SUDHL5 (cell line): Measurements from ENCODE around the gene F11.

DNA sequence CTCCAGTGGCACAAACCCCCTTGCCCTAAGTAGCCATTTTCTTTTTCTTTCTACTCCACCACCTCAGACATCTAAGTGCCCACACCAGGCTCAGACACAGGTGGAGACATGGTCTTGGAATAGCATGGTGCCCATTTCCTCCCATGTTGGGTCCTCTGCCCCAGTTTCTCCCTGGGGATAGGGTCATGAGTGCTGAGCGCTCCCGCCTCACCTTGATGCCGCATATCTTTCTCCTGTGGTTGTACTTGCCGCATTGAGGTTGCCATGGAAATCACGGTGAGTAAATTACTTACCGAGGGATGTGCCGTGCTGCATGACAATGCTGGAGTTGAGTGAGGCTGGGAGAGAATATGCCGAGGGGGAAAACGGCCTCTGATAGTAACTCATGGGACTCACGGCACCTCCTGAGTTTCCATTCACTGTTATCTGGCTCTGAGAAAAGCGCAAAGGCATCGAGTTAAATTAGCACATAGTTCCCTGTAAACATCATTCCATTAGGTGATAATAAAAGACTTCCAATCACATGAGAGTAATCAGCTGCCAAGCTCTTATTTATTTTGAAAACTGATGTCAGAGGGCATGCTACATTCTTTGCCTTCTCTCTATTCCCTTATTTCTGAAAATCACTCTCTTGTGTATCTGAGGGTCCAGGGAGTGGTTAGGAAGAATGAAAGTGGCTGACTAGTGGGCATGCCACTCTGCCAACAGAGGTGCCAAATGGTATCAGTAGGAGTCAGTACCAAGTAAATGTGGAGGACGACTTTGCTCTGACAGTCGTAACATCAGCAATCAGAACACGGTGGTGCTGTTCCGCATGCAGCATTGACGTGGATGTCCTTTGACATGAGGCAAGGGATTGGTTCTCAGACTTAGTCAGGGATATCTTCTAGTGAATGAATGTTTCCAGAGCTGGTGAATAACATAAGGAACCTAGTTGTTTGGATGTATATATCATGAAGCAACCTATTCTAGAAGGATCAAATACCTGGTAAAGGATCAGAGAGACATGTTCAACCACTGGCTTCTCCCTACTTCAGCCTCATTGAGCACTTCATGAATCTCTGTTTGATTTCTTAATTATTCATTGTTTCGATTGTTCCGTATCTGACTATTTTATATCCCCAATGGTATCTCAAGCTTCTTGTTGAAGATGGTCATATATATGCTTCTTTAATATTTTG lies 126.9 kb upstream of the PDLIM3 start:
- PRO-cap = no peak

- PRO-cap = no peak
Observed at GRCh38 chr4:185713739-185714248, 98.2 kb downstream of the SORBS2 start.

GRCh38 chr4:185717339-185717655 lies 94.7 kb downstream of the SORBS2 start:
- PRO-cap = no peak

GRCh38 chr4:185747198-185747530 lies 64.8 kb downstream of the SORBS2 start:
- PRO-cap = no peak

- PRO-cap = no peak
Observed at GRCh38 chr4:185773131-185773918, 38.7 kb downstream of the SORBS2 start.

GRCh38 chr4:185830451-185831146 lies 18.6 kb upstream of the SORBS2 start:
- PRO-cap = no peak

DNA sequence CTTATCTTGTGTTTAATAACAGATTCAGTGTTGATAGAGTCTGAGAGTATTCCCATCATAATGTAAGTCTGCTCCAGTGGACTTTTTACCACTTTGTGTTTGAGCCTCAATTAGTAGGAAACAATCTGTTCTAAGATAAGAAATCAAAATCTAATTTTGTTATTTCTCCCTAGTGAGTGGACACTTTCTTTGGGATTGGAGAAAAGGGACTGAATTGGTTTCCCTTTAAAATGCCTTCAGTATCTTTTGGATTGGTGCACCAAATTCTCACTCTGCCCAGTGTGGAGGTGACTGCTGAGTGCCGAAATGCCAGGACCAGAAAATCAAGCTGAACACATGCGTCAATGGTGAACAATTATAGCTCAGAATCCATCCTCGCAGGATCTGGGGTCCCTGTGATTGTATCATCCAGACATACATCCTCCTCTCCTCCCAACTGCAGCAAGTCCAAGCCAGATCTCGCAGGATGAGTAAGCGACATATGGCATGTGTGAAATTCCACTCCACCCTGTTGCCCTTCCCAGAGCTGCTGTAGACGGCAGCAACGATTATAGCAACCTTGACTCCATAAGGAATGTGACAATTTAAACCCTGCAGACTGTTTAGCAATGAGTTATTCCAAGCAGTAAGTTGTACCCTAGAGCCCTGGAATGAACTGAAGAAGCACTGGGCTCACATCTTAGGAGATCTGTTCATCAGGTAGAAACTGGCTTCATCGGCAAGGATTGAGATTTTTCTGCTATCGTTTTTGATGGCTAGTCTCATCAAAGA lies 35.3 kb upstream of the SORBS2 start:
- PRO-cap = no peak

DNA sequence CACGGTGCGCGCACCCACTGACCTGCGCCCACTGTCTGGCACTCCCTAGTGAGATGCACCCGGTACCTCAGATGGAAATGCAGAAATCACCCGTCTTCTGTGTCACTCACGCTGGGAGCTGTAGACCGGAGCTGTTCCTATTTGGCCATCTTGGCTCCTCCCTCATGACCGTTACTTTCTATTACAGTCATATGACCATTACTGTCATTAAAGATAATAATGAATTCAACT lies 47.2 kb downstream of the TLR3 start:
- PRO-cap = no peak

GRCh38 chr4:186121254-186121995 lies 52.5 kb downstream of the TLR3 start:
- PRO-cap = no peak

- PRO-cap = no peak
Observed at GRCh38 chr4:186144392-186145261, 46.7 kb upstream of the CYP4V2 start.

DNA sequence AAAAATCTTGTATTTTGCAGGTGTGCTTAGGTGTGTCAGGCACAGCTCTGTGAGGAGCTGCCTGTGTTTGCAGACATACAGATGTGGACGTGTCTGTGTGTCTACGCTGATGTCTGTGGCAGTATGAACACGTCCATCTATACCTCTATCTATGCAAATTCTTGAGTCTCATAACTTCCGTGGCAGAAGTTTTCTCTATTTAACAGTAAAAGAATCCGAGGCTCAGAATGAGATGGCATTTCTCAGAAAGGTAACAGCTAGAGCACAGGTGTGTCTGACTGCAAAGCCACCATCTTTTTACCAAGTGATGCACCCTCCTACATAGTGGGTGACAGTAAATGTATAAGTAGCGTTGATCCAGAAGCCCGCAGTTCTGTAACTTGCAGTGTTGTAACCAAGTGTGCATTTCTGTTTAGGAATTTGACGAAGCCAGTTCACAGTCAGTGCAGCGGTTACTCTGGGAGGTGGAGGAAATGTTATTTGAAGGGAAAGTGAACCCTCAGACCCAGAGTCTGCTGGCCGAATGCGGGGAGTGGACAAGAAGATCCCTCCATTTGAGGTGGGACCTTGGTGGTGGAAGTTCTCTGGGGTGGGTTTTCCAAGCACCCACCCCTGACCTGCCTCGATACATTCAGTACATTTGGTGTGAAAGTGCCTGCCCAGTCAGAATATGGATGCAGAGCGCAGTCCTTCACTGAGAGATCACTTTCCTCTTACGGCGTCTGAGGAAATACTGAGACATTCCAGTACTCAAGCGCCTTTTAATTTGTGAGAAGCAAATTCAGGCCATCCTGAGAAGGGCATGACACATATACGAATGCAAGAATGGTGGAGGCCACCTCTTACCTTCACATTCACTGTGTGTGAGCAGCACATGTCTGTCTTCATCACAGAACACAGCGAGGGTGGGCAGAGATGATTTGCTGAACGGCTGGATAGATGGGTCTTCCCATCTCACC lies 39.6 kb upstream of the CYP4V2 start:
- PRO-cap = no peak

- PRO-cap = no peak
Observed at GRCh38 chr4:186259912-186260592, 5.9 kb upstream of the F11 start.

GRCh38 chr4:186265624-186266320 lies at the start of gene F11:
Gene F11, plus strand, starts transcription at chr4:186266189.
- PRO-cap = no peak

DNA sequence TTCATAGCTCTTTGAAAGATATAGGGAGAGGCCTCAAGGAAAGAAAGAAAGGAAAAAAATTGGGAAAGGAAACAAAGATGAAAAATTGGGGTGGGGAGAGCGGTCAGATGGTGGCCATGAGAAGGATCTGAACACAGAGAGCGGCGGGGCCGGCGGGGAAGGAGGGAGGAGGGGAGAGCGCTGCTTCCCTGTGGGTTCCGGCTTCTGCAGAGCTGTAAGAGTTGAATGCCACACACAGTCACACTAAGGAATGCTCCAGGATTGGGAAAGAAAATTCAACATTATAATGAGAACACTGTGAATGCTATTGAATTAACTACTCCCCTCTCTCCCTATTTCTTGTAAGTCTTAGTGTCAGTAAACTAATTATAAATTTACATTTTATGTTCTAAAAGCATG lies 728 bp downstream of the F11 start:
- PRO-cap = no peak

- PRO-cap = no peak
Observed at GRCh38 chr4:186616821-186617369, 61.5 kb upstream of the MTNR1A start.

- PRO-cap = no peak
Observed at GRCh38 chr4:186628024-186628479, 72.7 kb upstream of the MTNR1A start.

DNA sequence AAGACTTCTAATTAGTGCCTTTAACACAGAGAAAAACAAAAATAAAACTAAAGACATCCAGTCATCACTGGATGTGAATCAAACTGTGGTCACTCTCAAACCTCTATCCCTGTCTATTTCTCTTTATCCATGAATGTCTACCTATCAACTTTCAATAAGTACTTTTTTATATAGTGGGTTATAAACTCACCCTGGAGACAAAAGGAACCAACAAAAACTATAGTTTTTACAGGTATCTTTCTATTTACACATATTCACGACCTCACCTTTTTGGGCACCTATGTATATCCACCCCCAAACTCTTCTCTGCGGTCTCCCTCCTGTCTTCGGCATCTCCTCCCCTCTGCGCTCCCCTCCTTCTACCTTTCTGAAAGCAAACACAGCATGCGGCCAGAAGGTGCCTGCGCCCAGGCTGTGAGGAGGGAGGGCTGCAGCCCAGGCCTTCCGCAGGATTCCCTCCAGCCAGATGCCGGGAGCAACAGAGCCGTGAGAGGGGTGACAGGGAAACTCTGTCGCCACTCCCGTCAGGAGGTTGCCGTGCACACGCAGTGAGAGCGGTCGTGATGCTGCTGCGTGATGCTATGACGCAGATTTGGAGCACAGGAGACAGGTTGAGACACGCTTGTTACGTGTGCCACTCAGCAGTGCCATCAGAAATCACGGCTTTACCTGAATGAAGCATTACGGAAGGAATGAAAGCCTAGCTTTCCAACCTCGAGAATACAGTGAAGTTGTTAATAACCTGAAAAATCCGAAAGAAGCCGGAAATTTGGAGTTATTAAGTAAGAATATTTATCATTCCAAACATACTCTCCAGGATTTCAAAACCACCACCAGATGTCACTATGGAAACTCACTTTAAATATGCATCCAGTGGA lies 54.6 kb downstream of the FAT1 start:
- PRO-cap = no peak

- PRO-cap = no peak
Observed at GRCh38 chr4:186706732-186707249, 16.9 kb downstream of the FAT1 start.

- PRO-cap = no peak
Observed at GRCh38 chr4:186722764-186723456, 746 bp downstream of the FAT1 start.

DNA sequence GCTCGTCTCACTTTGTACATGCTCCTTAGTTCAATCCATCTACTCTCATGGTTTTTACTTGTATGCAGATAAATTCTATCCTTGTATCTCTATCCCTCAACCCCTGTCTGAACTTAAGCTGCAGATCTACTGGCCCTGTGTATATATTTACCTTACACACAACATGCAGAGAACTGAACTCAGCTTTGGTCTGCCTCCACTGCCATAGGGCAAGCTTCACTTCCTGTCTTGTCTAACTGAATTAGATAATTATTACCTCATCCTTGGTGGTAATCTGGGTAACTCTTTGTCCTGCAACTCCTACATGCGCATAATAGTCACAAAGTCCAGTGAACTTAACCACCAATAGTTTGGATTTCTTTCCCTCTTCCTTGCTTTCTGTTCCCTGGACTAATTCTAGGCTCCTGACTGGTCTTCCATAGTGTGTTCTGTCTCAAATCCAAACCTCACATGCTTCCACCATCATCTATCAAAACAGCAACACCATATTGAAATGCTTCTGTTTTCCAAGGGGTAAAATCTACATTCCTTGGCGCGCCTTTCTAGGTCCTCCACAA lies 32.2 kb upstream of the FAT1 start:
- PRO-cap = no peak